ENCODE measurements around a stretch of chr9.

DNA sequence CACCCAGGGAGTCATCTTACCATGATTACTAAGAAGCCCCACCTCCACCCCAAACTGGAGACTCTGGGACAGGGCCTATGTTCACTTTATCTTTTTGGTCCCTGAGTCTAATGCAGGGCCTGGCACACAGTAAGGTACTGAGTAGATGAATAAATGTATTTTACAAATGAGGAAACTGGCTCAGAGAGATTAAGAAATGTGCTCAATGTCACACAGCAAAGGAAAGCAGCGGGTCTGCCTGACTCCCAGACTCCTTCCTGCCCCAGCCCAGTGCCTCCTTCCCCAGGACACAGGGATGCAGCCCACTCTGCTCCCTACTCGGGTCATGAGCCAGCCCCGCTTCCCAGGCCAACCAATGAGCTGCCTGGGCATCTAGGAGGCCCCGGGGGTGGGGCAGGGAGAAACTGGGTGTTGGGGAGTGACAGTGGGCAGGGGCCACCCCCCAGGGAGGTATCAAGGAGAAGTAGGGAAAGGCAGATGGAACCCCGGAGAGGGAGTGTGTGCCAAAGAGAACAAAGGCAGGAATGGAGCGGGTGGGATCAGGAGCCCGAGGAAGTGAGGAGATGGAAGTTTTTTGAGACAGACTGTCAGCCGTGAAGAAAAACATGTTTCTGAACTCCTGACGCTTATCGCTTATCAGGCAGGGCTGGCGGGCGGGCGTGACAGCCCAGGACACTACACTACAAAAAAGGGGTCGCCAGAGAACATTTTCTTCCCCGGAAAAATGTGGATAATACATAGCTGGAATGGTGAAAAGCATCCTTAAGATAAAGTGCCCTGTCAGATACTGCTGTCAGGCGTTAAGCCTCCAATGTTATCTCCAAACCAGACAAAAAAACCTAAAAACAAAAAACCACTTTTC is 30.4 kb downstream of the SHB start:
- CAGE, long polyA plus RNA, result no peak
- RRBS, result 100% methylated on average over 1 of the region's 16 CpGs

DNA sequence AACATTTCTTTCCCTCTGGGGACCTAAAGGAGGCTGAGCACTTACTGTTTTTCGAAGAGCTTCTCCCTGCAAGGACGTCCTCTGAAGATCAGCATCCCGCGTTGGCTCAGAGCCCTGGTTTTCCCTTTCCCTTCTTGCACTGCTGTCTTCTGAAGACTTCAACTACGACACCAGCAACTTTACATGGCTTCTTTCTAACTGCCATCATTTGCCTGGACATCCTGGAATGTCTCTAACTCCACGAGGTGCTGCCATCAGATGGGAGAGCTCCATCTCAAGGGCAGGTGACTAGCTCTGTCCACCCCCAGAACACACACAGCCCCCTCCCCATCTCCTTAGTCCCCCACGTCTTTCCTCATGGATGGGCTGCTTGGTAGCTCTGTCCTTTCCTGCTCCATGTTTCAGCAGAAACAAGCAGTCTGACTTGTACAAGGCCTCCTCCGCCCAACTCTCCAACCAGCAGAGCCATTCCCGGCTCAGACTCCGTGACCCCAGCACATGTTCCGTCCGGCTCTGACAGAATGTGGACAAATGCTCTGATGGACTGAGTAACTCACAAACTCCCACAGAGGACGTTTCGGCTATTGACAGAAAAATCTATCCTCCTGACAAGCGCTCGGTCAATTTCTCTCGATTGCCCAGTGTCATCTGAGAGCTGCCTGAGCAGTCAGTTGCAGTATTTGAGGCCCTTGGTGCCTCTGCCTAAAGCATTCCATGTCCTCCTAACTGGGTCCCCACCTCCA is 17.0 kb downstream of the SHB start:
- CAGE, long polyA plus RNA, result no peak
- RRBS, result no CpG with 5 or more reads among the region's 17 CpGs

DNA sequence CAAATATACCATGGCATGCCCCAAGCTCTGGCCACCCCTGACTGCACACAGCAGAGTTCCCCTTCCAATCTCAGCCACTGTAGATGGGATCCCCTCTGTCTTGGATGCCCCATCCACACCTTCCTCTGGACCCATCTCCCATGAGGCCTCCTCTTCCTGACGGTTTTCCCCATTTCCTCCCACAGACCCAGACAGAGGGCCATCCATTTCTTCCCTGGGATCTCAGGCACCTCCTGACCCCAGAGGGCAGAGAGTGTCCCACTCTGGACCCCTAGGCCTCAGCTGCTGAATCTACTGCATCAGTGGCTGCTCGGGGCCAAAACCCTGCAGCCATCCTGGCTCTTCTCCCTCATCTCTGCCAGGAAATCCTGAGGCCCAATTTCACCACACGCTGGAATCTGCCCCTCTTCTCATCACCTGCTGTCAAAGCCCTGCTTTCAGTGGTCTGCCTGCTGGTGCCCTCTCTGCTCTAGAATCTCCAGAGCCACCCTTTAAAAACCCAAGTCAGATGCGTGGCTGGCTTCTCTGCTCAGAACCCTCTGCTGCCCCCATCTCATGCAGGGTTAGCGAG is 10.9 kb downstream of the SHB start:
- CAGE, long polyA plus RNA, result no peak
- RRBS, result no CpG with 5 or more reads among the region's 5 CpGs

GRCh38 chr9:38227686-38228090 is 158.7 kb upstream of the SHB start:
- CAGE, long polyA plus RNA, result no peak
- RRBS, result no CpG with 5 or more reads among the region's 9 CpGs

DNA sequence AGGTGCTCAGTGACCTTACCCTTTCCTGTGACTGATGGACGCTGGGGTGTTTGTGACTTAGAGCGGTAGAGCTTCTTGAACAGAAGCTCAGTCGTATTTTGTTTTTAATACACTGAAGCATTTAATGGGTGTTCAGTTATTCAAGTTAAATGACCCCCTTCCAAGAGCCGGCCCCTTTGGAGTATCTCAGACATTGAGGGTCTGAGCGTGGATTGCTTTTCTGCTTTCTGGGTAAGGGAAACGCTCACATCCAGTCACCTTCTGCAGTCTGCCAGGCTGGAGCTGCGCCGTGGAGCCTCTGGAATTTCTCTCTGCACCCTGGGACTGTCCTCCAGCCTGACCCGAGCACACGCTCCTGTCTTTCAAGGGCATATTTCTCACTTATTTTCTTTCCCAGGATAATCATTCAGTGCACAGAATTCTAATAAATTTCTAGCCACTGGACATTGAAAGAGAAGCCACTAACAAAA is 13.5 kb downstream of the FAM240B start:
- CAGE, long polyA plus RNA, result no peak
- RRBS, result no CpG with 5 or more reads among the region's 10 CpGs

GRCh38 chr9:39874108-39874289 is 518.5 kb downstream of the SPATA31A1 start:
- CAGE, long polyA plus RNA, result no peak
- RRBS, result no CpG with 5 or more reads among the region's 20 CpGs

GRCh38 chr9:40601000-40601868 is 527.2 kb downstream of the FOXD4L6 start:
- CAGE, long polyA plus RNA, result no peak
- RRBS, result no CpG with 5 or more reads among the region's 4 CpGs

DNA sequence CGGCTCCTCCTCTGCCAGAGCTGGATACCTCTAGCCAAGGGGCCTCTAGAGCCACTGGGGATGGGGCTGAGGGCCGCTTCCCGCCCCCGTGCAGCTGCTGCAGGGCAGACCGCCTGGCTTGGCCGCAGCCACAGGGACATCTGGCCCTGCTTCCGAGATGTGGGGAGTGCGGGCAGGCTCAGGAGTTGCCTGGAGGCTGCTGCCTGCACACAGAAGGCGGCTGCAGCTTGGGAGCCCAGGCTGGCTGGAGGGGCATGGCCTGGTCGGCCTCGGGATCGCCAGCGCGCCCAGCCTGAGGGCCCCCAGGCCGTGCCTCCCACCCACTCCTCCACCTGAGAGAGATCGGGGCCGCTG is 80.0 kb upstream of the ZNG1F start:
- CAGE, long polyA plus RNA, result no peak
- RRBS, result no CpG with 5 or more reads among the region's 17 CpGs

DNA sequence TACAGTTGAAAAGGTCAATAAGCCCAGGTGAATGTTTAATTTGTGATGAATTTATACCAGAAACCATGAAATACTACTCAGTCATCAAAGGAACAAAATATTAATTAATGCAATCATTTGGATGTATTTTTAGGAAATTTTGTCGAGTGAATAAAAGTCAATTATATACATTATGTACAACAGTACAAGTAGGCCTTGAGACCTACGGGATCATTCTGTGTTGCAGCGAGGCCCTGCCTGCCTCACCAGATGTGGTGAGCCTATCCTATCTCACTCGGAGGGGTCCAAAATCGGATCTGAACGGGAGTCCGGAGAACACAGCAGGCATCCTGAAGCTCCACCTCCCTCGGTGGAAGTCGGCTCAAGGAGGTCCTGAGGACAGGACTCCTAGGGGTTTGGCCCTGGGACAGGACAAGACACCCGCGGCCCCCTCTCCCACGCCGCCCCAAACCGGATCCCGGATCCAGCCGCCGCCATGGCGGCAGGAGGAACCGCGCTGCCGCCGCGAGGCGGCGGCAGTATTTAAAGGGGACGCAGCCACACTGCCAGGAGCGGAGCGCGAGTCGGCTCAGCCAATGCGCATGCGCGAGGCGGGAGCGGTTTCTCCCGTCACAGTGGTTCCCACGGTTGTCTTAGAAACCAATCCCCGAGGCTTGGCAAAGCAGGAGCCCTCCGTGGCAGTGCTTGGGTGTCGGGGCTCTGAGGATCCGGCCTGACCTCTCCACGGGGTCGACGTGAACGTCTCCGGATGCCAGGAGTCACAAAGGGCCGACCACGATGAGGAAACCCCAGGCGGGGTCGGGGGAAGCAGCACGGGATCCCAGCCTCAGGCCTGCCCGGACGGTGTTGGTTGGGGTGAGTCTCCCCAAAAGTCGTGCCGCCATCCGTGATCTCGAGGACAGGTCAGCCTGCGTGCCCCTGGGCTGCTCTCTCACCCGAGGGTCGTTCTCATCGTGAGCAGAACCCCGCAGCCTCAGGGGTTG is 454.6 kb upstream of the ZNG1F start:
- CAGE, long polyA plus RNA, result no peak
- RRBS, result no CpG with 5 or more reads among the region's 62 CpGs

DNA sequence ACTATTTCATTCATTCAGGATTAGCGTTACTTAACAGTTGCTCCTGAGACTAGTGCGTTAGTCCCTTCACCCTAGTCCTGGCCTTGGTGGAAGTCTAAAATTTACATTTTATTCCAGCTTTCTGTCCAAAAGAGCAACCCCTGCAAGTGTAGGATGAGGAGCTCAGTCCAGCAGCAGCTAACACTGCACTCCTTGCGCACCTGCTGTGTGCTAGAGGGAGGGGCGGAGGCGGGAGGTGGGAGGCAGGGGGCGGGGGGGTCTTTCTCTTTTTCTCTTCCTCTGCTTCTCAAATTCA is 609 bp upstream of the CNTNAP3B start:
- CAGE, long polyA plus RNA, result no peak
- RRBS, result no CpG with 5 or more reads among the region's 6 CpGs

GRCh38 chr9:42306614-42307099 is 123.2 kb downstream of the SPATA31A6 start:
- CAGE, long polyA plus RNA, result no peak
- RRBS, result no CpG with 5 or more reads among the region's 2 CpGs

- CAGE, long polyA plus RNA, result no peak
- RRBS, result no CpG with 5 or more reads among the region's 7 CpGs
These were observed 1690.6 kb downstream of the SPATA31A7 start for GRCh38 chr9:62880369-62880963.

GRCh38 chr9:62949100-62949554 is 1759.3 kb downstream of the SPATA31A7 start:
- CAGE, long polyA plus RNA, result no peak
- RRBS, result no CpG with 5 or more reads among the region's 2 CpGs

DNA sequence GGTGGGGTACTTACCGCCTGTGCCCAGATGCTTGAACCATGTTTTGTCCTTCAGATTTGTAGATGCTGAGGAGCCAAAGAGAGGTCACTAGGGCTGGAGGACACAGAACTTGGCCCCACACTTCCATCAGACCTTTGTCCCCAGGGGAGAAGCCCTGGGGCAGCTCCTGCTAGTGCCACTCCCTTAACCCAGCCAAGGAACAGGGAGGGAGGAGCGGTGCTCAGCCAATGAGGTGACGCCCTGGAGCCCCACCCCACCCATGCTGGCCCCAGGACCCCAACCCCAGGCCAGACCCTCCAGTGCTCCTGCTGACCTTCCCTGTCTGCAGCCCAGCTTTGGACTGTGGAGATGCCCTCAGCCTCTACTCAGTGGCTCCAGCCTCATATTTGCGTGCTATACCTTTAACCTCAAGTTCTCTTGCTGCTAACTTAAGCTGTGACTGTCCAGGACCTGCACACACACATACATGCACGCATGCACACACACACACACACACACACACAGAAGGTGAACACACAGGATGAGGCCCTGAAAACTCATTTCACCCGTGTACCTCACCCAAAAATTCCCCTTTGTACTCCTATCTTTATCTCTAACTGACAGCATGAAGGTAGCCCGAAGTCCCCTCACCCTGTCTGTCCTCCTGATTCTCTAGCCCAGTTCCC is 1951.8 kb downstream of the FOXD4L5 start:
- CAGE, long polyA plus RNA, result no peak
- RRBS, result no CpG with 5 or more reads among the region's 7 CpGs

- CAGE, long polyA plus RNA, result no peak
- RRBS, result 92% methylated on average over 1 of the region's 14 CpGs
These were observed 1938.5 kb downstream of the FOXD4L5 start for GRCh38 chr9:63346306-63347041.

DNA sequence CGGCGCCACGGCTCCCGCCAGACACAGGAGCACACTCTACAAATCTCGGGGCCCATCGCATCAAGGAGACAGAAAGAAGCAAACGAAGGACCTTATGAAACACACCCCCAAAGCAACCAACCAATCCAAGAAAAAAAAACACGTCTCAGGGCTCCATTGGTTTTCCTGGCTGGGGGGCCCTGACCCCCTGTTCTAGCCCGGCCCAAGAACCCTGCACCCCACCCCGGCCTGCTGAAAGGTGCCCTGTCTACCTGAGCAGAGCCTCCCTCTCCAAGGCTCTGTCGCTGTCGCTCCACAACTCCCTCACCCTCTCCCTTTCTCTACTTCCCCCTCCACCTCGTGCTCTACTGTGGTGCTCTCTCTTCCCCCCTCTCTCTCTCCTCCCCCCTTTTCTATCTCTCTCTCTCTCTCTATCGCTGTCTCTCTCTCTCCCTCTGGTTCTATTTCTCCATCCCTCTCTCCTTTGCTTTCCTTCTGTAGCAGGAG is 1471.1 kb downstream of the FOXD4L5 start:
- CAGE, long polyA plus RNA, result no peak
- RRBS, result no CpG with 5 or more reads among the region's 14 CpGs

- CAGE, long polyA plus RNA, result no peak
- RRBS, result 46% methylated on average over 1 of the region's 23 CpGs
These were observed 1466.9 kb downstream of the FOXD4L5 start for GRCh38 chr9:63818022-63818595.

DNA sequence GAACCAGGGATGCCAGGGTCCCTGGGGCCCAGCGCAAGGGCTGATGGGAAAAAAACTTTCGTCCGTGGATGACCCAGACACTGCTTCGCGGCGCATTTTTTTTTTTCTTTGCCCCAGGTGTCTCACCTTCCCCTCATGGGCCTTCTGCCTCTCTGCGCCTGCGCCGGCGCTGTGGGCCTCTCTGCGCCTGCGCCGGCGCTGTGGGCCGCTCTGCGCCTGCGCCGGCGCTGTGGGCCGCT is 1268.7 kb downstream of the FOXD4L5 start:
- CAGE, long polyA plus RNA, result no peak
- RRBS, result no CpG with 5 or more reads among the region's 20 CpGs

DNA sequence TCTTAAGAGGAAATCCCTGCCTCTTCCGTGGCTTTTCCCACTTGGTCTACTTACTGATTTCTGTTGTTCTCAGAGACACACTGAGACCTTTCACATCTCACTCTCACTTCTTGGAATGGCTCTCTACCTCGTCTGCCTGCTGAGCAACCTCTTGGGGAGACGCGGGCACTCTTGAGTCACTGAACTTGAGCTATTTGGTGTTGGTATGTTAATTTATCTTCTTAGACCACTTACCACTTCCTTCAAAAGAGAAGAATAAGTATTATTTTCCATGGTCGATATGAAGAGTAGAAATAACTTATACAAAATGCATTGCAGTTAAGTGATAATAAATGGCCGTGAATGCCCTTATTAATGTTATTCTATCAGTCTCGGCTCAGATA is 1234.0 kb downstream of the FOXD4L5 start:
- CAGE, long polyA plus RNA, result no peak
- RRBS, result no CpG with 5 or more reads among the region's 7 CpGs

DNA sequence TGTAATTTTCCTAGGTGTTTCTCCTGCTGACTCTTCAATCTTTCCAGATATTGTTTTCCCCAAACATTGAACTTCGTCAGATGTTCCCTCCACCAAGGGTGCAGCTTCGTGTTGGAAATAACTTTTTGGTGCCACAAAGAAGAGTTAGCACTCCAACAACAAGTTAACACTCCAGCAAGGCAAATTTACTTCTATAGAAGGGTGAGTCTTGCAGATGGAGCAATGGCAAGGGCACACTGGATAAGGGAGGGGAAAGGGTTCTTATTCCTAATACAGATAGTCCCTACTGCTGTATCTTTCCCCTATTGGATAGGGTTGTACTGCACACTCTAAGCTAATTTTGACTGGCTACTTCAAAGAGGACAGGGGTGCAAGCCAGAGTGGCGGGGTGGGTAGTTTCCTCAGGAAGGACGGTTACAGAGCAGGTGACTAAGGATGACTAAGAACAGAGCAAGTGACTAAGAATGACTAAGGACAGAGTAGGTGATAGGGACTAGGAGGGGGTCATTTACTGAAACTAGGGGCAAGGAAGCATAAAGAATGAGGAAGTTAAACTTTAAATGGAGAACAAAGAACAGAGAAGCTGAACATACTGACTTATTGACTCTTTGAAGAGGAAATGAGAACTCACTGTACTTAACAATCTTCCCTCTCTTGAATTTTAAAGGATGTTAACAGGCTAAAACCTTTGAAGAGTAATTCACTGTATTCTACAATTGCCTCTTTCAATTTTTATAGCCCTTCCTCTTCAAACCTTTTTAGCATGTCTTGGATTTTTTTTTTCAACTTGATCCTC is 414.5 kb downstream of the FOXD4L5 start:
- CAGE, long polyA plus RNA, result no peak
- RRBS, result no CpG with 5 or more reads among the region's 4 CpGs